ENCODE measurements around the gene PPAT.

GRCh38 chr4:53557973-53558738 is 33.1 kb downstream of the LNX1 start:
- CAGE, long polyA plus RNA, result no peak
- RRBS, result no CpG with 5 or more reads among the region's 12 CpGs

DNA sequence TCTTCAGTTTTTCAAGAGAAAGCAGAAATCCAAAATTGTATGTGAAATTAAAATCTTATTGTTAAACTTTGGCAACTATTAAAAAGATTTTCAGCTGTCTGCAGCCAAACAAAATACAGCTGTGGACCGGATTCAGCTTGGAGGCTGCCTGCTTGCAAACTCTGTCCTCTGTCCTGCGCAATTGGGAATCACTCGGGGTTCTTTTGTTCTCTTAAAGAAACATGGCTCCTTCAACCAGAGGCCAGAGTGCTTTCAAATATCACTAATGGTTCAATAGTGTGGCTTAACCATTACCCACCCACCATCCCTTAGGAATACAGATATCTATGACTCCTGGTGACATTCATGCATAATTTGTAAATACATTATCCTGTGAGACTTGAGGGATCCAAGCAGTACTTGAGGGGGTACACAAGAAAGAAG is 201.2 kb downstream of the CHIC2 start:
- CAGE, long polyA plus RNA, result no peak
- RRBS, result no CpG with 5 or more reads among the region's 3 CpGs

GRCh38 chr4:54023360-54024606 is 40.6 kb downstream of the CHIC2 start:
- CAGE, long polyA plus RNA, result no peak
- RRBS, result no CpG with 5 or more reads among the region's 19 CpGs

GRCh38 chr4:54062070-54062889 is 2.1 kb downstream of the CHIC2 start:
- CAGE, long polyA plus RNA, result no peak
- RRBS, result no CpG with 5 or more reads among the region's 4 CpGs

DNA sequence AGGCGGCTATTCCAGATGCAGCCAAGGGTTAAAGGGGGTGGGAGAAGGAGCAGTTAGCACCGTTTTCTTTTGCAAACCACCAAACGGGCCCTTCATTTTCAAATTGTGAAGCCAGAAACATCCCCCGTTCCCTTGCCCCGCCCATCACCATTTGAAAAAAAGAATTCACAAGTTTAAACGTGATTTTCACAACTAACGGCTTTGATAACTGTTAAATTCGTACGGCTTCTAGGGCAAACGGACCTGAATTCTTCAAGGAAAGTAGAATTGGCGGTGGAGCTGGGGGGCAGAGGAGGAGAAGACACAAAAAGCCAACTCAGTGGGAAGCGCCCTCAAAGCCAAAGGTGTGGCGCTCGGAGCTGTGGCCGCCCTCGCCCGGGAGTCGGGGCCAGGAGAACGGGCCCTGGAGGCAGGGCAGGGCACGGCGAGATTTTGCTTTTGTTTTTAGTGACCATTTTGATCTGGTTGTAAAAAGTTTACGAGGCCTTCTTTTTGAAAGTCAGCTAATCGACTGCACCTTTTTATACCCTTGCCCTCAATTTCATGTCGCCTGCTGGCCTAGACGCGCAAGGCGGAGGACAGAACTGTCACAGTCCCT is 3.2 kb upstream of the PDGFRA start:
- CAGE, long polyA plus RNA, result no peak
- RRBS, result no CpG with 5 or more reads among the region's 27 CpGs

- CAGE, long polyA plus RNA, result no peak
- RRBS, result no CpG with 5 or more reads among the region's 5 CpGs
These were observed 125.6 kb downstream of the KIT start for GRCh38 chr4:54783380-54783637.

DNA sequence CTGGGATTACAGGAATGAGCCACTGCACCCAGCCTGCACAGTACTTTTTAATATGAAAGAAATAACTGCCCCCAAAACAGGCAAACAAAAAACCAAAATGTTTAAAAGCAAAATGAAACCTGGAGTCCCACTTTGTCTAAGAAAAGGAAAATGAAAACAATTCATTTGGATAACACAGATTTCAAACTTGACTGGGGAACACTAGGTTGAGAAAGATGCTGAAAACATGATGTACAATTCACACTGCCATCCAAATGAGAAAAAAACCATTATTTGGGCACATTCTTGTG is 2.4 kb downstream of the KDR start:
- CAGE, long polyA plus RNA, result no peak

DNA sequence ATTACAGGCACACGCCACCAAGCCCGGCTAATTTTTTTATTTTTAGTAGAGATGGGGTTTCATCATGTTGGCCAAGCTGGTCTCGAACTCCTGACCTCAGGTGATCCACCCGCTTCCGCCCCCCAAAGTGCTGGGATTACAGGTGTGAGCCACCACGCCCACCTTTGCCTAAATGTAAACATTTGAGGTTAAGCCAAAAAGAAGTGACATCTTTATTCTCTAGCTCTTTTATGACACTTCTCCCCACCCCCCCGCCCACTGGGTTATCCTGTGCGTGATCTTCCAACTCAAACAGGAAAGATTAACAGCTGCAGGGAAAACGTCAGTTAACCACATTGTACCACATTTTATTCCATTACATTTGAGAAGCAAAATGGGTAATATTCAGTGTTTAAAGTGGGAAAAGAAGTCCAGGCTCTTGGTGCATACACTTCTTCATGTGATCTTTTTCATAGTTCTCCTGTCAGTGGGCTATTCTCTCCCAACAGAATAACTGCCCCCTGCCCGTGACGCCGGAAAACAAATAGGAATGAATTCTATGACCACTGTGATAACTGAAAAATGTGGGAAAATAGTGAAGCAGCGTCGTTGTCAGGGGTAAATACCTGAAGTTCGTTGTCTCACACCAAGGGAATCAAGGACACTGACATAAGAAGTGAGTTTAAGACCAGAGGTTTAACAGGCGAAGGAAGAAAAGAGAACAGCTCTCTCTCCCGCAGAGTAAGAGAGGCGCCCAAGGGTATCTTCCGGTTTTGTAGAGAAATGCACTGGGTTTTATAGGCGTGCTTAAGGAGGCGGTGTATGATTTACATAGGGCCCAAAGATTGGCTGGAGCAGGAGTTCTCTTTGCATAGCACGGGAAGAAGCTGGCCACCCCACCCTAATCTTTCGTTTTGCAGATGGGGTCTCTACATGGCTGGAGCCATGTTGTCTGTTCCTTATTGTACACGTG is 9.7 kb upstream of the SRD5A3 start:
- CAGE, long polyA plus RNA, result no peak
- RRBS, result no CpG with 5 or more reads among the region's 24 CpGs

GRCh38 chr4:55386014-55386610 is 9.6 kb upstream of the TMEM165 start:
- CAGE, long polyA plus RNA, result no peak
- RRBS, result no CpG with 5 or more reads among the region's 1 CpG

DNA sequence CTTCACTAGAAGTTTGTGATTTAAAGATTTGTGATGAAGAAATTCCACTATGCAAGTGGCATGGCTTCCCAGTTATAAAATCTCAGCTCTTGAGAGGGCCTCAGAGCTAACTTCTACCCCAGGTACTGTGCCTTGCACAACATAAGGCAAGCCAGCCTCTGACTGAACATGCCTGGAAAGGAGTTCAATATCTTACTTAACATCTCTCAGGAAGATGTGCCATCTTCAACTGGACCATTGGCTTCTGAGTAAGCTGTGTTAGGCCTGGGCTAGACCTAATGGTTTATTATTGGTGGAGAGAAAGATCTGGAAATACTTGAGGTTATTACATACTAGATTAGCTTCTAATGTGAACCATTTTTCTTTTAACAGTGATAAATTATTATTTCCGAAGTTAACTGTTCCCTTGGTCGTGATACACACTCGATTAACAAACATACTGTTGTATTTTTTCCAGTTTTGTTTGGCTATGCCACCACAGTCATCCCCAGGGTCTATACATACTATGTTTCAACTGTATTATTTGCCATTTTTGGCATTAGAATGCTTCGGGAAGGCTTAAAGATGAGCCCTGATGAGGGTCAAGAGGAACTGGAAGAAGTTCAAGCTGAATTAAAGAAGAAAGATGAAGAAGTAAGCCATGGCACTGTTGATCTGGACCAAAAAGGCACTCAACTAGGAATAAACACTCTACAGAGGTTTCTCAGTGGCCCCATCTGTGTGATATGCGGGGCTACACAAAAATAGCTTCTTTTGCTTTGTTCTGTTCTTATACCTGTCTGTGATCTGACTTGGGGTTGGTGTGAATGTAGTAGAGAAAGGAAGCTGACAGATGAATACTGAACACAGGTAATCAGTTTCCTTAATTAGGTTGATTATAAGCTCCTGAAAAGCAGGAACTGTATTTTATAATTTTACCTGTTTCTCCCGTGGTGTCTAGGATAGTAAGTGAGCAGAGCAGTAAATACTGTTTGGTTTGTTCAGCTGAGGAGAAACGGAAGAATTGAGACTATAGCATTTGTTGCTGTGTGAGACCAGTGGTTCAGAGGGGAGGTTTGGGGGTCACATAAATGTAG is 21.2 kb downstream of the TMEM165 start:
- CAGE, long polyA plus RNA, result no peak
- RRBS, result no CpG with 5 or more reads among the region's 7 CpGs

DNA sequence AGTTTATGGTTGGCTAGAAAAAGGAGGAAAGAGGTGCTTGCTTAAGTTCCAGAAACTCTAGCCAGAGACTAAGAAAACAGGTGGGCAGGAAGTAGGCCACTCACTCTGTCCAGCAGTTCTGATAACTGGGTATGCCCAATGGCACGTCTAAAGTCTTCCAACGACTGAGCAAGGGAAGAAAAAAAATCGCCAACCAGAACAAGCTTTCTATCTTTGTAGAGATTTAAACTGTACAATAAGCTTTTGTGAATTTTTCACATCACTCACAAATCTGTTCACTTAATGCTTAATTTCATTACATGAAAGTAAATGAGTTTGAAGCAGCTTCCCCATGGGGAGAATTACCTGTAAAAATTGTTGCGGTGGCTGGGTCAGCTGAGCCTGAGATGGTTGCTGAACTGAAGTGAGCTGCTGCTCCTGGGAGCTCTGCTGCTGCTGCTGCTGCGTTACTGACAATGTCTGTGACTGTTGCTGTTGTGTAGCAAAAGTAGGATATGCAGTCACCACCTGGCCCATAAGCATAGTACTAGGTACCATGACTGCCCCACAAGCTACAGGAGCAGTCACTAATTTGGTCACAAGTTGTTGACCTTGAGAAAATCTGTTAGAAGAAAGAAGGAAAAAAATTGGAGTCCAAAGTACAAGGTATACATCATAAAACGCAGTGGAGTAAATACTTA is 42.3 kb downstream of the TMEM165 start:
- CAGE, long polyA plus RNA, result no peak
- RRBS, result no CpG with 5 or more reads among the region's 6 CpGs

DNA sequence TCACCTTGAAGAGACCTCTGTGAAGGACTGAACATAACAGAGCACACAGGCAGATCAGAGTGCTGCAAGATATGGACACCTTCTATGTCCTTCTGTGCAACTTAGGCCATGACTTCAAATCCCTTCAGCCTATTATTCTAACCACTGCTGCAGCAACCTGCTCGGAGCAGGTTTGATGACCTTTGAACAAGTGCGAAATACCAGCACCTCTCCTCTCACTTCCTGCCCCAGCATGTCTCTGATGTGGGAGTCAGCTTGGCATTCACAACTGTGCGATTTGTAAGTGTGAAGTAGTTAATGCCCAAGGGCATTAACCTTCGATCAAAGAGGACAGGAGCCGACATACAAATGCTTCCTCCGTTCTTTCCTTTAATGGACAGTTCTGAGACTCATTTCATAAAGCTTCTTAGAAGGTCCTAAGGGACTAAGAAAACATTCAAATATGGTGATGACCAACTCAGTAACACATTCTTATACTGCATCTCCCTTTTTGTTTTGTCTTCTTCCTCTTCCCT is 1.5 kb upstream of the EXOC1 start:
- CAGE, long polyA plus RNA, result no peak
- RRBS, result no CpG with 5 or more reads among the region's 6 CpGs

- CAGE, long polyA plus RNA, result no peak
- RRBS, result no CpG with 5 or more reads among the region's 3 CpGs
These were observed 14.7 kb downstream of the EXOC1 start for GRCh38 chr4:55868156-55868626.

DNA sequence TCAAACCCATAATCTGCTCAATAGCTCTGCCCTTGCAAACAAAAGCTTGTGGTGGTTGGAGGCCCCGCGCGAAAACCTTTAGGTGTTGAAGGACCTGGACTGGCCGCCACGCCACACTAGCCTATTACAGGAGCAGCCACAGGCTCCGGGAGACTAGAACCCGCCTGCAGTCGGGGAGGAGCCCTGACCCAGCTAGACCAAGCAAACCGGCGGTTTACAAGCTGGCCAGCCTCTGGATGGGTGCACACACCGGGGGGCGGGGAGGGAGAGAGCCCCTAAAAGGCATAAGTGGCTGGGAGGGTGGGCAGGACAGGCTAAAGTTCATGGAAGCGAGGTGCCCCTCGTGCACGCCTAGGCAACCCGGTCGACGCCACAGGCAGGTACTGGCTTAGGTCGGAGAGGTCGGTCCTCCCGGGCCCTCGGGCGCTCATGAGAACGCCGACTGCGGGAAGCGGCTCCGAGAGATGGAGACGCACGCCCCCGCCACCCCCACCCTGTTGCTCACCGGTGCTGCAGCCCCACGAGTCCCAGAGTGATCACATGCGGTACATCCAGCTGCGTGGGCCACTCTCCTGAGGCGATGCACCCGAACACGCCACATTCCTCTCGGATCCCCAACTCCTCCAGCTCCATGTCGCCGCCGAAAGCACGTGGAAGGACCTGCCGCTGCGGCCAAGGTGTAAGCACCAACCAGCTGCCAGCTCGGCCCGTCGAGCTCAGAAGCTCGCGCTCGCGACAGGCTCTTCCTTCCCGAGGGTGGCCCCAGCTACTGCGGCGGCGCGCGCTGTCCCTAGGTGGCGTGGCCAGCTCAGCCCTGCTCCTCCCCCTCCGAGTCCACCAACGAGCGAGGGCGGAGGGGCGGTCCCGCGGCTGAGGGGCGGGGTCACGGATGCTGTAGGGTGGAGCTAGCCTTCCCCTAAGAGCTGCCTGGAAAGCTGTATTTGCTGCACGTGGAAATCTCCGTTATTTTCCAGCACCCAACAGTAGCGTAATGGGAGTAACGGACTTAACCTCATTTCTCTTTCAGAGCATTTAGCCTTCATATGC is at the start of gene PPAT:
TSS of gene PPAT (minus strand) at position 771 of the 1,047 bp plus-strand sequence.
- CAGE, long polyA plus RNA, result no peak
- RRBS, result 2% methylated on average over 20 of the region's 72 CpGs

DNA sequence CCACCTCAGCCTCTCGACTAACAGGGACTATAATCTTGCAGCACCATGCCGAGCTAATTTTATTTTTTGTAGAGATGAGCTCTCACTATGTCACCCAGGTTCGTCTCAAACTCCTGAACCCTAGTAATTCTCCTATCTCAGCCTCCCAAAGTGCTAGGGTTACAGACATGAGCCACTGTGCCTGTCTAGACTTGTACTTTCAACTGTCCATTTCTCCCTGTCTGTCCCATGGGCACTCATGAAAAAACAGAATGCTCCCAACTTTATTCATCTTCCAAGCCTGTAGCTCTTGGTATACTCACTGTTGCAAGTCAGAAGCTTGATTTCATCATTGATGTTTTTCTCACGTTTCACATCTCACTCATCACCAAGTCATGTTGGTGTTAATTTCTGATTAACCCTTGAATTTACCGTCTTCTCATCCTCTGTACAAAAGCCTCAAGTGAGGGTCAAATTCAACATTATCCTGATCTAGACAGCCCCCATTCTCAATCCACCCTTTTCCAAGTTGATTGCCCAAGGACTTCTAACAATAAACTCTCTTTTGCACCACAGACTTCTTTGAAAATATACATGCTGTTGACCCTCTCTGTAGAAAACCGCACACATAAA is 7.3 kb upstream of the SRP72 start:
- CAGE, long polyA plus RNA, result no peak
- RRBS, result no CpG with 5 or more reads among the region's 6 CpGs

DNA sequence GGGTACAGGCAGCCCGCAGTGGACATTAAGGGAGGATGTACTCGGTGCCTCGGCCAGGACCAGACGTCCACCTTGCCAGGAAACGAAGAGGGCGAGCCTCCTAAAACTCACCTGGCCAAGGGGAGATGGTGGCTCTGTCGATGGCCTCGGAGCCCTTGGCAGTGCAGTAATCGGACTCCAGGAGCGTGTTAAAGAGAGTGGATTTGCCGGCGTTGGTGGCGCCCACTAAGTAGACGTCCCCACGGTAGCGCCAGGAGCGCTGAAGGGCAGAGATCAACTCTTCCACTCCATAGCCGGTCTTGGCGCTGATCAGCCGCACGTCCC is 1.1 kb downstream of the NOA1 start:
- CAGE, long polyA plus RNA, result no peak
- RRBS, result 2% methylated on average over 5 of the region's 21 CpGs

DNA sequence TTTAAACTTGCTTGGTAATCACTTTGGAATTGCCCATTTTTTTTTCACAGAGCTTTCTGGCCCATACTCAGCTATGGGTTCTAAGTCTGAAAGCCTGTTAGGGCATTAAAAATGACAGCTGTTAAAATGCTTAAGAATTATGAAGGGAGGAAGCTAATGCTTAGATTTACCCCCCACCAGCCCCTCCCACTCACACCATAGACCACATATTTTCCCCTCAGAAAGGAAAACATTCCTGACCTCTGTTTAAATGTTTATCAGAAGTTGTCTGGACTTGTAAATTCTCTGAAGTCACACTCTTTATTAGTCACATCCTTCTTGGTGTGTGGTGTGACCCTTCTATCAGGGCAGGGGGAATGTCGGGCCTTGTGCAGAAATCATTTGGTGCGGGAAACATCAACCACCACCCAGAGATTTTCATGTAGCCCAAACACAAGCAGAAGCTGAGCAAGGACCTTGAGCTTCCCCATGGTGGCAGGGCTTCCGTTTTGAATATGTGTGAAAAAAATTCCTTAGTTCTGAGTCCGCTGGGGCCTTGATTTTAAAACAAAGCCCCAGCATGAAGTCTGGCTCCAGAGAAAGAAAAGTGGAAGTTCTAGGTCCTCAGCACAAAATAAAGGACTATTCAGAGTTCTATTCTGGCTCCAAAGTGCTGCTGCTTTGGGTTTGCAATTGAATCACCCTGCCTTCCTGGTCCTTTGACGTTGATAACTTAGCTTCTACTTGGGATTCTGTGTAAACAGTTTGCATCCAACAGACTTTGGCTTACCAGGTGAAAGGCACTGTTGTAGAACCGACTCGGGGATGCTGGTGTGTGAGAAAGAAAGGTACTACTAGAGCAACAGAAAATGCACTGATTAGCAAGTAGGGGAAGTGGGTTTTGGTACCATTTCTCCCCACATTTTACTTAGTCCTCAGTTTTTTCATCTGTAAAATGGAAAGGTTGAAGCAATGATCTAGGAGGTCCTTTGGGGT is 28.7 kb downstream of the IGFBP7 start:
- CAGE, long polyA plus RNA, result no peak
- RRBS, result no CpG with 5 or more reads among the region's 7 CpGs

GRCh38 chr4:57090027-57090565 is 20.1 kb downstream of the IGFBP7 start:
- CAGE, long polyA plus RNA, result no peak
- RRBS, result no CpG with 5 or more reads among the region's 3 CpGs

GRCh38 chr4:57109453-57109888 is 714 bp downstream of the IGFBP7 start:
- CAGE, long polyA plus RNA, result no peak
- RRBS, result no CpG with 5 or more reads among the region's 30 CpGs

GRCh38 chr4:63532847-63533235 is 876.4 kb downstream of the TECRL start:
- CAGE, long polyA plus RNA, result no peak
- RRBS, result no CpG with 5 or more reads among the region's 9 CpGs